OCI-LY7 (cell line): ENCODE data around the gene NPLOC4.

DNA sequence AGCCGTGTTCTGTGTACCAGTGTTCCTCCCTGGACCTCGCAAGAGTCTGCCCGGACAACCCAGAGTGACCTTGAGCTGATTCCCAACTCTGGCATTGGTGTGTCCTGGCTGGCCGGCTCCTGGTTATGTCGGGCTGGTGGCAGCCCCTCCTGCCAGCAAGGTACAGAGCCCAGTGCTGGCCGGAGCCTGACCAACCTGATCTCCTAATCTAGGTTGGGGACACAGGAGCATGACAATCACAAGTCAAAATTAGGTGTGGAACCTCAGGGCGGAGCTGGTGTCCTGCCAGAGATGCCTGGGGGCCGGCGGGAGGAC is 9.6 kb downstream of the CHMP6 start:
- PRO-cap = no peak
- RAMPAGE, long total RNA = no peak

DNA sequence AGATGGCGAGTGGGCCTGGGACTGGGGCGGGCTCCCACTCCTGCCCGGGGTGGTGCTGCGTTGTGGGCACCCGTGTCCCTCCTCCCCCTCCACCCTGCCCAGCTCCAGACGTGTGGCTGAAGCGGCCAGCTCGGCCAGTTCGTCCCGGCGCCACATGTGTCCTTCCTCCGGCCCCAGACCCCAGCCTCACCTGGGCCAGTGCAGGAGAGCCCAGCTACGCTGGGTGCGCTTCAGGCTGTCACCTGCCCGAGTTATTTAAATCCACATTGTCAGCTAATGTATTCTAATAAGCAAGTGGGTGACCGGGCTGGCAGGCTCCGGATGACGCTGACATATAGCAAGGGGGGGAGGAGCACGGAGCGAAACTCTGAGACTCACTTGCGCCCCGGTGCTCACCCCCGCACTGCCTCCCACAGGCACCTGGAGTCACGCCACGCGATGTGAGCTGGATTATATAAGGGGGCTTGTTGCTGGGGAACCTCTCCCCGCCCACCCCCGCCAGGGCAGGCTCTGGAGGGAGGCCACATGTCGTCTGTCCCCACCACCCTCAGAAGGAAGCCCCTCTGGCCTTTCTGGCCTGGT is 7.2 kb upstream of the BAIAP2 start:
- PRO-cap = no peak
- RAMPAGE, long total RNA = no peak

DNA sequence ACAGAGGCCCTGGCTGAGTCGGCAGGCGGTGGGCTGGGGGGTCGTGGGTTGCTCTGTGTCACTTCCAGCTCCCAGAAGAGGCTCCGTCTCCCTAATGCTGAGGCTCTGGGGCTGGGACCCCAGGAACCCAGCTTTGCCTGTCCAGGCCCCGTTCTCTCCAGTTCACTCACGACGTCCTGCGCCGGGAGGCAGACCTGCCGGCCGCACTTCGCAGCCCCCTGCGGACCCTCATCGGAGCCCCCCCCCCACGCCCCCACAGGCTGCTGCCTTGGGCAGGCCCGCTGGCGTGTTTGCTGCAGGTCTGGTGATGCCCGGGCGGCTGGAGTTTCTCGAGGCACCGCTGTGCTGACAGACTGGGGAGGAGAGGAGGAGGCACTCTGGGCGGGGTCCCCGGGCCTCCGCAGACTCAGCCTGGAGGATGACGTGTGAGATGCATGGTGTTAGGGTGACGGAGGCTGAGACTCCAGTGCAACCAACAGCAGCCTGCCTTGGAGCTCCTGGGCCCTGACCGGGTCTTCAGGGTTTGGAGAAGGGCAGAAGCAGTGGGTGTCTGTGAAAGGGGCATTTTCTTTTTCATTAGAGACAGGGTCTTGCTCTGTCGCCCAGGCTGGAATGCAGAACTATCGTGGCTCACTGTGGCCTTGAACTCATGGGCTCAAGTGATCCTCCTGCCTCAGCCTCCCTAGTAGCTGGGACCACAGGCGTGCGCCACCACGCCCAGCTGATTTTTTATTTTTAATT is 24.1 kb downstream of the BAIAP2 start:
- PRO-cap = no peak
- RAMPAGE, long total RNA = no peak

GRCh38 chr17:81082715-81083710 is 48.1 kb downstream of the BAIAP2 start:
- PRO-cap = no peak
- RAMPAGE, long total RNA = no peak

- PRO-cap = no peak
- RAMPAGE, long total RNA = no peak
These were observed 49.6 kb downstream of the BAIAP2 start for GRCh38 chr17:81084294-81085139.

- PRO-cap = no peak
- RAMPAGE, long total RNA = no peak
These were observed 33.4 kb upstream of the PVALEF start for GRCh38 chr17:81131640-81132534.

GRCh38 chr17:81132630-81133188 is 32.6 kb upstream of the PVALEF start:
- PRO-cap = no peak
- RAMPAGE, long total RNA = no peak

GRCh38 chr17:81303920-81304397 is 8.9 kb upstream of the SLC38A10 start:
- PRO-cap = no peak
- RAMPAGE, long total RNA = no peak

DNA sequence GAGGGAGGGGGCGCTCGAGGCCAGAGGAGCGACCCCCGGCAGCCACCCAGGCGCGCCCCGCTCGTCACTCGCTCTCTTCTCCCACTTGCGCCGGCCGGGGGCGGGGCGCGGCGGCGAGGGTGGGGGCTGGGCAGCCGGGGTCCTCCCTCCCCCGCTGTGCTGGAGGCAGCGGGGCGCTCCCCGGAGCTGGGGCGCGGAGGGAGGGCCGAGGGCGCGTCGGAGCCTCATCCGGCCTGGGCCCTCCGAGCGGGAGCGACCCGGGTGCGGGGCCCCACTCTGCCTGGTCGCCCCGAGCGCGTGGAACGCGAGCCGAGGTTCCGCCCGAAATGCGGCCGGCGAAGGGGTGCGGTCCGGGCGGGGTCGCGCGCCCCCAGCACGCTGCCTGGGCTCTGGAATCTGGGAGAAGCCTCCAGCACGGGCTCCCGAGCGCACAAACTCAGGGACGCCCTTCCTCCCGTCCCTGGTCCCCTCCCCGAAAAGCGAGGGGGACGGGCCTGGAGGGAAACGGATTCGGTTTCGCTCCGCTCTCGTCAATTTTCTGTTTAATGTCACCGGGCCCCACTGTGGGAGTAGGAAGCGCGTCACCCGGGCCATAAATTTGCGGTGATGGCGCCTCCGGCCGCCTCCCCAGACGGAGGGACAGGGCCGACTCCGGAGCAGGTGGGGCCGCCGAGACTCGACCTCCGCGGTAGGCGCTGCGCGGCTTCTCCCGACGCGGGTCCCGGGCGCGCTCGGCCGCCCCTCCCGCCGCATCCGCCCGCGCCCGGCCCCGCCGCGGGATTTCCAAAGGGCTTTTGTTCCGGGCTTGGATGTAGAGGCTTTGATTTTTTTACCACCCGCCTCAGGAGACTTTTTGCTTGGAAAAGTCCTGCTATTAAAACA is 8.2 kb upstream of the BAHCC1 start:
- PRO-cap = no peak
- RAMPAGE, long total RNA = no peak

- PRO-cap = no peak
- RAMPAGE, long total RNA = no peak
These were observed 23.0 kb downstream of the ACTG1 start for GRCh38 chr17:81489467-81490101.

DNA sequence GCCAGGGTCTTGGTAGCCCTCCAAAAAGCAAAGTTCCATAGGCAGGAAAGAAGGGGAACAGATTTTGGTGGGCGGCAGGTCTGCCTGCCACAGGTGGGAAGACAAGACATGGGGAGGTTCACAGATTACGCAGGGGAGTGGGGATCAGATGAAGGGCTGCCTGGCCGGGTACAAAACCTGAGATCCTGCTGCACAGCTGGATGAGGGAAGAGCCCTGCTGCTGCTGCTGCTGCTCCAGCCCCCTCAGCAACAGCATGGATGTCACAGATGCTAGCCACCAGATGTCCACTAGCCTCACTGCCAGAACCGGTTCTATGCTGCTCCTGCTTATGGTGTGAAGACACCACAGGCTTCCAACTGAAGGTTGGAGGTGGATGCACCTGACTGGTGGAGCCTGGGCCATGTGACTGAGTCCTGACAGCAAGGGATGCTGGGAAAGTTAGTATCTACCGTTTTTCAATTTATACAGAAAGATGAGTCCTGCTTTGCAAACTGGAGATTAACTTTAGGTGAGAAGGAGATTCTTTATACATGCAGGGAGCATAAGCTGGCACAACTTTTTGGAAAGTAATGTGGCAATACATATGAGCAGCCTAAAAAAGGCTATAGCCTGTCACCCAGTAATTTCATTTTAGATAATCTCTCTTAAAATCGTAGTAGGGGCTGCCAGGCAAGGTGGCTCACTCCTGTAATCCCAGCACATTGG is 17.6 kb downstream of the ACTG1 start:
- PRO-cap = unidirectional peak, minus-strand start at position 359 of the sequence
- RAMPAGE, long total RNA = no peak

GRCh38 chr17:81636327-81637602 is at the start of gene NPLOC4:
NPLOC4 (minus strand) TSS chr17:81637112.
- PRO-cap = bidirectional peak, plus-strand start at chr17:81637213, minus-strand start at chr17:81637110
- RAMPAGE, long total RNA = no peak

DNA sequence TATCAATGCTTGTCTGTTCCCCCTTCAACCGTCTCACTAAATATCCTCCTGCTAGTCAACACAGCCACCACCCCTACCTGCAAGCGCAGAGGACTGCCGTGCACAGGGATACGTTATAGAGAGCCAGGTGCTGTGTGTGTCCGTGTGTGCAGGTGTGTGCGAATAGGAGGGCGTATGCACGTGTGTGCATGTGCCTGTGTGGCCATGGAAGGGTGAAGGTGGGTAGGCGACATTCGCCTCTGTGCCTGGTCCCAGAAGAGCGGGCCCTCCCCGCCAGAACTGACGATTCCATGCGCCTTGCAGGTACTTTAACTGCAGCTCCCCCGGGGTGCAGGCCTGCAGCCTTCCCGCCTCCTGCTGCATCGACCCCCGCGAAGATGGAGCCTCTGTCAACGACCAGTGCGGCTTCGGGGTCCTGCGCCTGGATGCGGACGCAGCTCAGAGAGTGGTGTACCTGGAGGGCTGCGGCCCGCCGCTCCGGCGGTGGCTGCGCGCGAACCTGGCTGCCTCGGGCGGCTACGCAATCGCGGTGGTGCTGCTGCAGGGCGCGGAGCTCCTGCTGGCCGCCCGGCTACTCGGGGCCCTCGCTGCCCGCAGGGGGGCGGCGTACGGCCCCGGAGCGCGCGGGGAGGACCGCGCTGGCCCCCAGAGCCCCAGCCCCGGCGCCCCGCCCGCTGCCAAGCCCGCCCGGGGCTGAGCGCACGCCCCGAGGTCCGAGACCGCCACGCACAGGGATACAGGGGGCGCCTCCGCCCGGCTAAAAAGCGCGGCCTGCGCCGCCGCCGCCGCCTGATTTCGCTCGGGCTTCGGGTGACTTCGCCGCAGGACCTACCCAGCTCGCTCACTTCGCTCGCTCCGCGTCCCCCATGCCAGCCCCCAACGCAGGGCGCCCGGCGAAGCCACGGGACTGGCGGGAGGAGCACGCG is 8.5 kb downstream of the PDE6G start:
- PRO-cap = no peak
- RAMPAGE, long total RNA = no peak

GRCh38 chr17:81696024-81696406 is 7.2 kb upstream of the MRPL12 start:
- PRO-cap = no peak
- RAMPAGE, long total RNA = no peak

- PRO-cap = no peak
- RAMPAGE, long total RNA = no peak
These were observed 9.5 kb downstream of the MCRIP1 start for GRCh38 chr17:81823634-81823995.

- PRO-cap = no peak
- RAMPAGE, long total RNA = no peak
These were observed 481 bp upstream of the MCRIP1 start for GRCh38 chr17:81833530-81834014.

GRCh38 chr17:81835835-81836259 is 997 bp upstream of the PPP1R27 start:
- PRO-cap = no peak
- RAMPAGE, long total RNA = no peak

GRCh38 chr17:81880600-81881295 is 9.6 kb upstream of the ARHGDIA start:
- PRO-cap = no peak
- RAMPAGE, long total RNA = no peak

DNA sequence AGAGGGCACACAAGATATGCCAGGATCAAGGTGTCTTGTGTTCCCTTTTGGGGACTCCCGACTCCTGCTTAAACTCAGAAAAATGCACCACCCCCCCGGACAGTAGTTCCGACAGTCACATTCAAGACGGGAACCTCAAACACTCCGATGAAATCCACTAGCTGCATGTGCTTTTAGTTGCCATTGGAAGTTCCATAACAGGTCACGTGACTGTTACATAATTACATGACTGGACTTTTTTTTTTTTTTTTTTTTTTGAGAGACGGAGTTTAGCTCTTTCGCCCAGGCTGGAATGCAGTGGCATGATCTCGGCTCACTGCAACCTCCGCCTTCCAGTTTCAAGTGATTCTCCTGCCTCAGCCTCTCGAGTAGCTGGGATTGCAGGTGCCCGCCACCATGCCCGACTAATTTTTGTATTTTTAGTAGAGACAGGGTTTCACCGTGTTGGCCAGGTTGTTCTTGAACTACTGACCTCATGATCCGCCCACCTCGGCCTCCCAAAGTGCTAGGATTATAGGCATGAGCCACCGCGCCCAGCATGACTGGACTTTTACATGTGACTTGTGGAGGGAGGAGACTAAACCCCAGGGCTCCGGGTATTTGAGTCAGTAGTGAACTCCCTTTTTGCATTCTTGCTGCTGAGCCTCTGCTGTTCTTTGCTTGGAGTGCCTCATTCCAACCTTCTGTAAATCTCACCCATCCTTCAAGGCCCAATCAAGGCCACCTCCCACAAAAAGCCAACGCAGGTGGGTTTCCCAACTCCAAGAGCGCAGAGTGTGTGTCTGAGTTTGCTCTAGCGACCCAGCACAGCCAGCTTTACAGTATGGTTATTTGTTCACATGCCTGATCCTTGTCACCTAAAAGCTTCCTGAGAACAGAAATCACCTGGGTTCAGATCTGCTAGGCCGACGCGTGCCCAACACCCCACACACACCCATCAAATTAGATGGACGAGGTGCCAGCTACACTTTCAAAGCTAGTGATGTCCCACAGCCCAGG is 1.5 kb downstream of the SIRT7 start:
- PRO-cap = no peak
- RAMPAGE, long total RNA = no peak

DNA sequence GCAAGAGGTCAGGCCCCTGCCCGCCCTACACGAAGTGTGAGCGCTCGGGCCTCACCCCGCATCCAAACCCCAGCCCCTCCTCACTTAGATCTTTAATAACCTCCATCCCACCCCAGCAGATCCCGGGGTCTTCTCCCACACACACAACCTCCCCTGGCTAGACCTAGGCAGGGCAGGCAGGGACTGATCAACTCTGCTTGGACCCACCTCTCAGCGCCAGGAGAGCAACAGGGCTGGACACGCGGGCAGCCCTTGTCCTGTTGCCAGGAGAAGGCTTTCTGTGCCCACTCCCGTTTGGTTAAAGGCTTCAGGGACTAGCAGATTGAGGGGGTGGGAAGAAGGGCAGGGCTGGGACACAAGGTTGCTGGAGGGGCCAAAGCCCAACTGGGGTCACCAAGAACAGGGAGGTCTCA is 477 bp upstream of the SIRT7 start:
- PRO-cap = no peak
- RAMPAGE, long total RNA = no peak